Breast (tissue), 4 donors: ENCODE results near the gene SRSF5.

DNA sequence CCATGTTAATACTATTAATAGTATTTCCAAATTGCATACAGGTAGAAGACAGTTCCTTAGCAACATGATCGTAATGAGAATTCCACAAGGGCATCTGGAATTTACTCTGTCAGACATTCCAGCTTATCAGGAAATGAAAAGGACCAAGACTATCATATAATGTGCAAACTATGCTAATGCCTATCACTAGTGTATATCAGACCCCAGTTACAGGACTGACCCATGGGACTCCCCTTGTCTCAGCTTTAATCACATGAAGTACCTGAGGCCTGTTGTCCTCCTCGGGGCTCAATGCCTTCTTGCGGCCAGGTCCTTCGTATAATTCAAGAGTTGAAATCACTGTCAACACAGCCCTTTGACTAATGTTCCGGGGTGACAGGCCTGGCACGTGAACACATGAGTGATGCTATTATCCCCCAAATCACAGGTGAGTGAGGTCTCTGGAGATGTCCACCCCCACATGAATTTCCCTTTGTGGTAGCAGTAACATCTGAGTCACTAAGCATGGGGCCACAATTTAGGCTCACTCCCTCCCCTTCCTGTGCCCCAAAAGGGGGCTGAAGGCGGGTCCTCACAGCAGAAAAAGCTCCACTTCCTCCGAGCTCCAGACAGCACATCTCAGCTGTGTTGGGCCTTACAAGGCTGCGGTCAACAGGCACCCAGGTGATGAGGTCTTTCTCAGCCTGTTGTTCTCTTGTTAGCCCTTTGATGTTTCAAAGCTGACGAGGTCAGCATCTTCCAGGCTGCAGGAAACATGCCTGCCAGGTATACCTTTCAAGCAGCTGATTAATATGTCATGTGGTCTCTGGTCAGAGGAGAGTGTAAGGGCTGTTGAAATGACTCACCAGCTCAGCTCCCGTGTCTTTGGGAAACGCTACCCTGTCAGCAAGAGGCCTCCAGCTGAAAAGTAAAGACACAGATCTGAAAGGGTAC is 107.5 kb downstream of the ZFP36L1 start:
- PRO-cap, 3 experiments: no peak in any of the 3 experiments
- RRBS: no CpG with 5 or more reads among the region's 12 CpGs

DNA sequence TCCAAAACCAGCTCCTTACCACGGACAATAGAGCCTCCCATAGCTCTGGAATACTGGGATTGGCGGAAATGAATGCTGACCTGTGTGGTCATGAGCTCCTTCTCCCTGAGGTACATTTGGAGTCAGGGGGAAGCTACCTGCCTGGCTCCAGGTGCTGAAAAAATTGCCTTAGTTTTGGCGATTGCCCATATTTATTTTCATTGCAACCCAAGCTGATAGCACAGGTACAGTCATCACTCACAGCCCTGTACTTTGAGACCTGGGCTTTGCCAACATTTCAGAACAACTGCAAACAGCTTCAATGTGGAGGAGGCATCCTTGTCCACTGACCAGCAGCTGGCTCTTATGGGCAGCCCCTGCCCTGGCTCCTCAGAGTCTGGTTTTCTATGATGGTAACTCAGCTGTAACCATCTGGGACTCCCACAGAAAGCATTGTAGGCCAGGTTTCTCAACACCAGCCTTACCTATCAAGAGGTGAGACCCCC is 9.0 kb downstream of the ZFP36L1 start:
- PRO-cap, 3 experiments: no peak in any of the 3 experiments
- RRBS: no CpG with 5 or more reads among the region's 3 CpGs

GRCh38 chr14:68784293-68784953 is 8.4 kb downstream of the ZFP36L1 start:
- PRO-cap, 3 experiments: no peak in any of the 3 experiments
- RRBS: no CpG with 5 or more reads among the region's 6 CpGs

DNA sequence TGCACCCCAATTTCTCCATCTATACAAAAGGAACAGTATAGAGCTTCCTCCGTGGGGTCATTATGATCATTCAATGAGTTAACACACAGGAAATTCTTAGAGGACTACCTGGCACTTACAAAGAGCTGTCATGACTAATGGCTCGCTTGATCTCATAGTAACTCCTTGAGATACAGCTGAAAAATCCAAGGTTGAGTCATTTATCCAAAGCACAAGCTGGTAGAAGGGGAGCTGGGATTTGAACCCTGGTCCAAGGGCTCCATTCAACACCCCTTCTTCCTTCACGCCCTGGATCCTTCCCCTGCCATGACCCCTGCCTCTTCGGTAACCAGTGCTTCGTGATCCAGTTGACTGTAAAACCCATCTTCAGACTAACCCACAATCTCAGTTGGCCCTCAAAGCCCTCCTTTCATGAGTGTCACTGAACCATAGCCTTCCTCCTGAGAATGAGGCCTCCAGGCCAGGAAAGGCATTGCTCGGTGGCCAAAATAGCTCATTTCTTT is 7.9 kb downstream of the ZFP36L1 start:
- PRO-cap, 3 experiments: no peak in any of the 3 experiments
- RRBS: no CpG with 5 or more reads among the region's 6 CpGs

DNA sequence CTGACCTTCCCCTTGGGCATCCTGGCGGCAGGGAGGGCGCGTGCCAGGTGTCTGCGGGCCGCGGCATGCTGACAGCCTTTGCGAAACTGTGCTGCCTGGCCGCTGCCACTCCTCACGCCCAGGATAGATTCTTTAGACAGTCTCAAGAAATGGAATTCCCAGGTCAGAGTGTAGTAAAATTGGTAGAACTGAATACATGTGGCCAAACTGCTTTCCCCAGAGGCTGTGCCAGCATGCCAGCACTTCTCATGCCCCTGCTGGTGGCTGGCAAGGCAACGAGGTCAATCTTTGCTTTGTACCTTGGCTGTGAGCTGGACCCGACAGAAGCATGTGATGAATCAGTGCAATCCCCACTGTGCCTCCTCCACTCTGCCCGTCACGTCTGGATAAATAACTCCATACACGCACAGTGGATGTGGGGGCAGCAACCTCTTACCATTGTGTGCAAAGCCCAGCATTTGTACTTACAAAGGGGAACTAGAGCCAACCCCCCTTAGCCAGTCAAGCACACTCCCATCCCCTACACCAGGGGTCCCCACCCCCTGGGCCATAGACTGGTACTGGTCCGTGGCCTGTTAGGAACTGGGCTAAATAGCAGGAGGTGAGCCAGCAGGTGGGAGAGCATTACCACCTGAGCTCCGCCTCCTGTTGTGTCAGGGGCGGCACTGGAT is 90.9 kb downstream of the ACTN1 start:
- PRO-cap, 3 experiments: no peak in any of the 3 experiments
- RRBS: no CpG with 5 or more reads among the region's 17 CpGs

GRCh38 chr14:68911754-68912008 is 67.4 kb downstream of the ACTN1 start:
- PRO-cap, 3 experiments: no peak in any of the 3 experiments
- RRBS: no CpG with 5 or more reads among the region's 3 CpGs

DNA sequence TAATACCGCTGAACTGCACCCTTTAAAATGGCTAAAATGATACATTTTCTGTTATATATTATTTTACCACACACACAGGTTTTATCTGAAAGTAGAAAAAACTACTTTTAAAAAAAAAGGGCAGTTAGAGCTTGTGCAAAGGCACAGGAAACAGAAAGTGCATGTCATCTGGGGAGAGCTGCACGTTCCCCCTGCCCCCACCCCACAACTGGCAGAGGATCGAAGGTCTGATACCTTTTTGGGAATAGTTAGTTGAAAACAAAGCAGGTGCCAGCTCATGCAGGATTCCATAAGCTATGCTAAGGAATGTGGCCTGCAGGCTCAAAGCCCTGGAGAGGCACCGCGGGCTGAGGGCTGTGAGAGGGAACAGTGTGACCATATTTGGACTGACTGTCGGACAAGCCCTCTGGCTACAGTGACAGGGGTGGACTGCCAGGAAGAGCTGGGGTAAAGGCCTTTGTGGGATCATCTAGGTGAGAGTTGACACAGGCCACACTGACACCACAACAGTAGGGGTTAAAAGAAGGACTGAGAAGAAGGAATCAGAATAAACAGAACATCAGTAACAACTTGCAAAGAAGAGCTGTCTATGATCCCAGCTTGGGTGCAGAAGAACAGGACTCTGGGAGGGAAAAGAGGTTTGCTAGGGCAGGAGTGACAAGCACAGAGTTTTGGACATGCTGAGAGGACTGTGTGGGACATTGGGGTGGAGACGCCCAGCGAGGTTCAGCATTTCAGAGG is 54.7 kb downstream of the ACTN1 start:
- PRO-cap, 3 experiments: no peak in any of the 3 experiments
- RRBS: no CpG with 5 or more reads among the region's 8 CpGs

GRCh38 chr14:68936756-68937405 is 42.2 kb downstream of the ACTN1 start:
- PRO-cap, 3 experiments: no peak in any of the 3 experiments
- RRBS: no CpG with 5 or more reads among the region's 3 CpGs

DNA sequence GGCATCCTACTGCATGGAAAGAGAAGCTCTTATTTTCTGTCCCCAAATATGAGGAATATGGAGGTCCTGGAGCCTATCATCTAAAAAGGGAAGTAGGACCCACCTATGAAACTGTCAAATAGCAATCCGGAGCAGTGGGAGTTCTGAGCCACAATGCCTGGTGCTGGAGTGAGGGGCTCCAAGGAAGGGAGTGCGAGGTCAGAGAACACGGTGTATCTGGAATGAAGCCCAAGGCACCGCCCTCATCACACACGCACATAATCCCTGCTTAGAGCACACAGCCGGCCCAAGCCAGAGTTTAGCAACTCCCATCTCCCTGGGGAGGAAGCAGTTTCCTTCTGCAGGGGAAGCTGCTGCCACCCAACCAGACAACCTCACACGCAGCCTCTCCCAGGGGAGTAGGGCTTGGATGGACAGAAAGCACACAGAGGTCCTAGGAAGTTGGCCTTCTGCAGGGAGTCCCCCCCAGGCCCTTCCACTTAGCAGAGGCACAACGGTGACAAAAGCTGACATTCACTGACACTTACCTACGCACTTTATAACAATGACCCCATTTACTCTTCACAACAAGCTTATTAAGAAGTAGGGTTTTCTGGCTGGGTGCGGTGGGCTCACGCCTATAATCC is 31.3 kb downstream of the ACTN1 start:
- PRO-cap, 3 experiments: no peak in any of the 3 experiments
- RRBS: no CpG with 5 or more reads among the region's 11 CpGs

DNA sequence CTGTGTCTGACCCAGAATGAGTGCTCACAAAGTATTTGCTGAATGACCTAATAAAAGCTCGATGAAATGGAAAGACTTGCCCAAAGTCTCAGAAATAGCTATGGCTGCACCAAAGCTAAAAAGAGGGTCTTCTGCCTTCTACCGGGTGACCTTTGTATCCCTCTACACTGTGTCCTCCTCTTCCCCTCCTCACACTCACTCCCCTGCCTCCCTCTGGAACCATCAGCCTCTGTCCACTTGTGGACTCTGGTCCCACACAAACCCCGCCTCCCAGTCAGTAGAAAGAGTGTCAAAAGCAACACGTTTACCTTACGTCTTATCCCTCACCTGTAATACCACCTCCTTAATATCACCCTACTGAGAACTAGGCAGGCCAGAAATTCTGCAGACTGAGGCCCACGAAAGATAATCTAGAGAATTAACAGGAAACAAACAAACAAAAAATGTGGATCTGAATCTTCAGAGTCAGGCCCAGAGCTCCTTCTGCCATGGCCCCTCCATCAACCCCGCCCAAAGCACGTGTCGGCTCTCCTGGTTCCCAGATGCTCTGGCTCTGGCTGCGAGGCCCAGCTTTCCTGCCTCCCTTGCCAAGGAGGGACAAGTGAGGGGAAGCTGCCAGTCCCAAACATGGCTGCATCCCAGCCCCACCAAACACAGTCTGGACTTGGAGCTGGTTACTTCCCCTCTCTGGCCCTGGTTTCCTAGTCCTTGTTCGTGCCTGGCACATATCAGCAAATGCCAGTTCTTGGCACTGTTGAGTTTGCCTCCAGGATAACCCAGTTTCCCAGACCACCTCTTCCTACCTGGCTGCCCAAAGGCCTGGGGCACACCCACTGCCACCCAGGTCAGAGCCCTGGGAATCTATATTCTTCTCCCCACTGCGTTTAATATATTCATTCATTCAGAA is 2.8 kb downstream of the ACTN1 start:
- PRO-cap, 3 experiments: peak in 2 of 3 experiments; most common plus-strand start position 705 of the sequence (in 1); most common minus-strand start position 660 of the sequence (in 2)
- RRBS: no CpG with 5 or more reads among the region's 12 CpGs

DNA sequence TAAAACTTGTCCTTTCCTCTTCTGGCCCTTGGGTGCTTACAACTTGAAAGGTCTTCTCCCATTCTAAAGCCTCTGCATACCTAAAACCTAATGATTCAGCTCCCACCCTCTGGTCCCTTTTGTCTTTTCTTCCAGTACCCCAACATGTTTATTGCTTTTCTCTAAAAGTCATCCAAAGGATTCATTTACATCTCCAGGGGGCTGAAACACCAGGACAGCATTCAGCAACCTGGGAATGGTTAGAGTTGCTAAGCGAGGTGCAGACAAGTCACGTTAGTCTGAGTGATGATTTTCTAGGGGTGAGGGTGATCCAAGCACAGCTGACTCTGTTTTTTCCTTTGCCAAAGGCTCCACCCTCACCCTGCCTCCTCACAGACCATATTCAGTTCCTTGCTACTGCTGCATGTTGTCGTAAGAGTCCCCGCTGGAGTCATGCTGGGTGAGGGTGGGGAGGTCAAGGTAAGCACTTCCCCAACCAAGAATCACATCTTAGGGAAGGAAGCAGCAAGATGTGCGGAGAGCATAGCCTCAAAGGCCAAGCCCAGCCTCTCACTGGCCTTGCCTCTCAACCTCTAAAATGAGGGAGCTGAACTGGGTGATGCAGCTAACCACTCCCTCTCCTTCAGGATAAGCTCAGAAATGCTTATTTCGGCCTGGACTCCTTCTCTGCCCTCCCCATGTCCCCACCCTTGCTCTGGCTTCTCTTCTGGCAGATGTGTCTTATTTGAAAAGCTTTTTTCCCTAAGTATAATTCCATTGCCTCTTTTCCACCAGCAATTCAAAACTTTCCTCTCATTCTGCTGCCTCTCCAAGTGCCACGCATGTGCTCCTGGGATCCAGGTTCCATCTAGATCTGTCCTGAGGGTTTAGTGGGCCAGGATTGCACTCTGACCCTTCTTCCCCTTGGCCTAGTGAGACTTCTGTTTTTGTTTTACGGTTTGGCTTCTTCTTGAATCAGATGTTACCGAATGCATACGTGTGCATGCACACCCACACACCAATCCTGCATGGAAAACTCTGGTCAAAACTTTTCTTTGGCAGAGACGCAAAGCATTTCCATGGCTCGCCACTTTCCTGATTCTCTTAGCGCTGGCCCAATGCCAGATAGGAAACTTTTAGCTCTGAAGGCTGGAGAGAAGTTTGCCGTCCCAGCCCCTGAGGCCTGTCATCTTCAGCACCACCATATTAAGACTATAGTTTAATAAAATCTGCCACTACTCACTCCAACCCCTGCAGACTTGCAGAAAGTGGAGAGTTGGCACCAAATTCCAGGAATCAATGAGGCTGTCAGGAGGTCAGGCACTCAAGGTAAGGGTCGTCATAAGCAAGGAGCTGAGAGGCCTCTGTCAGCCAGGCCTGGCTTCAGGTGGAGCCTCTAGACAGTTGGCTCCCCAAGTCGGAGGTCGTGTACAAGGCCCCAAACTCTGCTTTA is 67.1 kb upstream of the ACTN1 start:
- PRO-cap, 3 experiments: no peak in any of the 3 experiments
- RRBS: no CpG with 5 or more reads among the region's 17 CpGs

- PRO-cap, 3 experiments: peak in 3 of 3 experiments; most common plus-strand start chr14:69151682 (in 3); most common minus-strand start chr14:69151525 (in 1)
- RRBS: 2% methylated on average over 22 of the region's 72 CpGs
These were observed 1.4 kb downstream of the DCAF5 start for GRCh38 chr14:69151157-69152250.

GRCh38 chr14:69650848-69651638 is 39.6 kb downstream of the SUSD6 start:
- PRO-cap, 3 experiments: no peak in any of the 3 experiments
- RRBS: no CpG with 5 or more reads among the region's 6 CpGs

- PRO-cap, 3 experiments: no peak in any of the 3 experiments
- RRBS: no CpG with 5 or more reads among the region's 8 CpGs
These were observed 59.7 kb downstream of the SUSD6 start for GRCh38 chr14:69670746-69671816.

DNA sequence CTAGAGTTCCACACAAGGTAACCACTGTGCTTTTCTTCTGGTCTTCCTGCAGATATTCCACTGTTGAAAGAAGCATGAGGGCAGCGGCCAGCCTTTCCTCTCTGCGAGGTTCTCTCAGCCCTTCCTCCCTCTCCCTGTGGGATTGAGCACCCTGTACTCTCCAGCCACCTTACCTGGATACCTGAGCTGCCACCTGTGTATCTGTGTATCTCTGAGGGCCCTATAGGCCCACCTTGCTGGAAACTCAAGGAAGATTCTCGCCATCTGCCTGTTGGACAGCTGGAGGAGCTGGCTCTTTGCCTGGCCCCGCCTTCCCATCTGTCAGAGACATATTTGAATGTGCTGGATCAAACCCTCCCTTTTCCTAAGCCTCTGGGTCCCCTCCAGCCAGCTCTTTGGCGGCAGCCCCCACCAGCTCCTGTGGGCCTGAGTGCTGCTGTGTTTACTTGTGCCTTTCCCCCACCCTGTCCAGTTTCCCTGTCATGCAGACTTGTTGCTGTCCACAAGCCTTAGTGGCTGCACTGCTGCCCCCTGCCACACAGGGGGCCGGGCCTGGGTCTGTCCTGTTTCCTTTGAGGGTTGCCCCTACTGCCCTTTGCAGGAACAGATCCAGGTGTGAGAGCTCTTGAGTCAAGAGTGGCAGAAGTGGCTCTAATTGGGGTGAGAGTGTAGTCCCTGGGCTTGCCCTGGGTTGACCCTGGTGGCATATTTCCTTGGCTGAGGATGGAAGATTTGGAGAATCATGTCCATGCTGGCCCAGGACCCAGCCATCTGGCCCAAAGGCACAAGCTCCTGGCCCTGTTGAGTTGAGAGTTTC is 55.8 kb upstream of the SRSF5 start:
- PRO-cap, 3 experiments: no peak in any of the 3 experiments
- RRBS: no CpG with 5 or more reads among the region's 6 CpGs

GRCh38 chr14:69716052-69716733 is 50.7 kb upstream of the SRSF5 start:
- PRO-cap, 3 experiments: peak in 3 of 3 experiments; most common plus-strand start chr14:69716211 (in 1); most common minus-strand start chr14:69716119 (in 3)
- RRBS: no CpG with 5 or more reads among the region's 7 CpGs

DNA sequence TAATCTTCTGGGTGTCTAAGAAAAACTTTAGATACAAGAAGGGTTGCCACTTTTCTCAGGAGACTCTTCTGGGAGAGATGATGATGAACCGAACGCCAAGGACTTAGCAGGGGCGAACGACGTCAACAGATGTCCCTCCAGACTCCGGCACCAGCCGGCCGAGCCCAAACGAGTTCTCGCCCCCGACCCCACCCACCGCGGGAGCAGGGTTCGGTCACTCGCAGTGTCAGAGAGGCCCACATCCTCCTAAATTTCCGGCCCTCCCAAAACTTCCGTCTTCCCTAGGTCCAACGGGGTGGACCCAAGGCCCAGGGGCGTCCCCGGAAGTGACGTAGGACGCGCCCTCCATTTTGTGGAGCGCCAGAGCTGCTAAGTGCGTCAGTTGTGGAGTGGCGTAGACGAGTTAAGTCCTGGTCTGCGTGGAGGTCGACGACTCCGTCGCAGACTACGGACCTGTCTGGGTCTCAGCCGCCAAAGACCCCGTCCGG is at the start of gene SRSF5:
TSS of gene SRSF5 (plus strand) at position 378 of the 488 bp plus-strand sequence.
- PRO-cap, 3 experiments: peak in 3 of 3 experiments; most common plus-strand start position 381 of the sequence (in 3); most common minus-strand start position 160 of the sequence (in 1)
- RRBS: 1% methylated on average over 11 of the region's 36 CpGs

- PRO-cap, 3 experiments: no peak in any of the 3 experiments
- RRBS: no CpG with 5 or more reads among the region's 5 CpGs
These were observed 3.5 kb downstream of the SRSF5 start for GRCh38 chr14:69770409-69770796.

DNA sequence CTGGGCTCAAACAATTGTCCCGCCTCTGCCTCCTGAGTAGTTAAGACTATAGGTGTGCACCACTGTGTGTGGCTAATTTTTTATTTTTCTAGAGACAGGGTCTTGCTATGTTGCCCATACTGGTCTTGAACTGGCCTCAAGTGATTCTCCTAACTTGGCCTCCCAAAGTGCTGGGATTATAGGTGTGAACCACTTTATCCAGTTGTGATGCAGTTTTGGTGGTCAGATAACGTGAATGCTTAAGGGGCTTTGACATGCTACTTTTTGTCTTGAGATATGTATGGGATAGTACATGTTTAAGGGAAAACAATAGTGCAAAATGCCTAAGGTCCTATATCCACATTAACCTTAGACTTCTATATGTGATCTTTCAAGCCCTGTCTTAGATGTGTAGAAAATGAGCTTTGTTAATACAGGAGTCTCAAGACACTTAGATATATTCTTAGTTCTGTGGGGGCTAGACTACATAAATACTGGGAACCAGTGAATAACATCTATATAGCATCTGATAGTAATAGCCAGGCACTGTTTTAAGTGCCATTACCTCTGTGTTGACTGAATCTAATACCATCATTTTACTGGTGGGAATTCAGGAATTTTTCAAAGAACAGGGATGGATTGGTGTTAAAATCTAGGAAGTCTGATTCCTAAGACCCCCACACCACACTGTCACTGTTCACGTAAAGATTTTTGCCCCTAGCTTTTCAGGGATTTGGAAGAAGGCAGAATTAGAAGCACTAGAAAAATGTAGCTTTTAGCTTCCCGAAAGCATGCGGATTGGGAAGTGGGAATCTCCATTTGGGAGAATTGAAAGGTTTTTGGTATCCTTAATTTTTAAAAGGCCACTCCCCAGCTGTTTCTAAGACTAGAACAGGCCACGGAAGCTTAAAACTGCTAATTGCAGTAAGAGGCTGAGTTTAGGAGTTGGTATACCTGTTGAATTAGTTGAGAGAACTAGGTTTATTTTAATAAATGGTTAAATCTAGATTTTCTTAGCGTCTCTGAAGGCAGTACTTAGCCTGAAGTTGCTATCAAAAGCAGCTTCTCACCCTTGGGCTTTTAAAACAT is 6.1 kb downstream of the SRSF5 start:
- PRO-cap, 3 experiments: no peak in any of the 3 experiments
- RRBS: no CpG with 5 or more reads among the region's 7 CpGs

DNA sequence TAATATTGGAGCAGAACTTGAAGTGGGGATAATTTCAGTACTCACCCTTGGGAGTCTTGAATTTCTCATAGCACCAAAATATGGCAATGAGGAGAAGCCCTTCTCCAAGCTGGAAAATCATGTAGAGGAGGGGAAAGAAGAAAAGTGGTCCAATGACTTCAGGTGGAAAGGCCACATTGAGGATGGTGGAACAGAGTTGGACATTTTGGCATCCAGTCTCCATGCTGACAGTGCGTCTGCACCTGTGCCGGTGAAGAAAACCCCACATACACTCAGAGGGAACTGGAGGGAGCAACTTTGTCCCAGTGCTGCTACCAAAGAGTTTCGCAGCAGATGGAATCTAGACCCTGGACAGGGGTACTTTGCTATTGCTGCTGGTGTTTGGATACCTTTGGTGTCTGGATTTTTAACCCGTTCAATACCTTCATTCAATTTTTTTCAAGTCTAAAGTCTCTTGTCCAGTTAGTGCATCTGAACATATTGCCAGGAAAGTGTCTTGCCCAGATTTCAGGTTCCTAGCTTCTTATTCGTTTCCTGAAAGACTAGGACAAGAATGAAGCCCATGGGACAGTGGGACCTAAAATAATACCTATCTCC is 11.4 kb downstream of the SRSF5 start:
- PRO-cap, 3 experiments: peak in 1 of 3 experiments; most common plus-strand start position 322 of the sequence (in 1)
- RRBS: no CpG with 5 or more reads among the region's 5 CpGs